Bronchial lymph node (tissue), 1 donor: Measurements from ENCODE around the genes PSMC2 and SLC26A5.

DNA sequence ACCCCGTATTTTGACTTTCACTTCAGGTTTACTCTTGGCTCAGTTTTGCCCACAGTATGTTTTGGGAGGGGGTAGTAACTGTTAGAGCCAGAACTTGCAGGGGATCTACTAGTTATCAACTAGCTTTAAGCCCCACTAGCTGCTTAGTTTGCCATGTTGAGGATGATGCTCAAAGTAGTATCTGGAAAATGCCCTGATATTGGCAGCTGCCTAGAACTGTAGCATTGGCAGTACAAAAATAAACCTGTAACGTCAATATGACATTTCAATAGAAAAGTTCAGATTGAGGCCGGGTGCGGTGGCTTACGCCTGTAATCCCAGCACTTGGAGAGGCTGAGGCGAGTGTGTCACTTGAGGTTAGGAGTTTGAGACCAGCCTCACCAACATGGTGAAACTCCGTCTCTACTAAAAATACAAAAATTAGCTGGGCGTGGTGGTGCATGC, 10.8 kb downstream of the PMPCB start:
- PRO-cap, result no peak

GRCh38 chr7:103308636-103309469, 11.6 kb downstream of the PMPCB start:
- PRO-cap, result no peak

GRCh38 chr7:103347275-103348220, at the start of gene PSMC2:
PSMC2 (plus strand) TSS chr7:103347643.
- PRO-cap, result bidirectional peak, plus-strand start at chr7:103347664, minus-strand start at chr7:103347581; unidirectional peak, minus-strand start at chr7:103348057; unidirectional peak, minus-strand start at chr7:103348096

DNA sequence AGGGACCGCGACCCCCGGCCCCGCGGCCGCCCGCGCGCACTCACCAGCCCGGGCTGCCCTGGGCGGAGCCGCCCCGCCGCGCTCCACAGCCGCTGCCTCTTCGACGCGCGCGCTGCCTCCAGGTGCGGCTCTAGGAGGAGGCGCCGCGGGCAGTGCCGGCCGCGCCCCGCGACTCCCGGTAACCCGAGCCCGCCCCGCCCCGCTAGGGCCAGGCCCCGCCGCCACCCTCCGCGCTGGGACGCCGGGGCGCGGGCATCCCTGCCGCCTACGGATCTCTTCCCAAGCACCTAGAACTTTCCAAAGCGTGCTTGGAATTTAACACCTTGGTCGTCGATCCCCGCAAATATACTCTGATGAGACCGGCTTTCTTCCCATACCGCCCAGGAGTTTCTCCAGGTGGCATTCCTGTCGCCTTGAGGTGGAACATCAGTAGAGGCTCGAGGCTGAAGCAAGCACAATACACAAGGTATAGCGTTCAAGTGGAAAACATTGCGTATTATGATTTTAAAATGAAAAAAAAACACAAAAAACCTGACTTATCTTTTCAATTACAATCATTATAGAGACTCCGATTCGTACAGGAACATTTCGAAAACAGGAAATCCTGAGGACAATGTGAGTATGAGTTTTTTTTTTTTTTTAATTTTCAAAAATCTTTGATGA, at the start of gene SLC26A5:
TSS of gene SLC26A5 (minus strand) at position 154 of the 663 bp plus-strand sequence.
- PRO-cap, result no peak

GRCh38 chr7:103919144-103919697, 70.2 kb downstream of the RELN start:
- PRO-cap, result no peak

- PRO-cap, result no peak
These were observed 77.3 kb downstream of the ORC5 start for GRCh38 chr7:104130176-104131244.

DNA sequence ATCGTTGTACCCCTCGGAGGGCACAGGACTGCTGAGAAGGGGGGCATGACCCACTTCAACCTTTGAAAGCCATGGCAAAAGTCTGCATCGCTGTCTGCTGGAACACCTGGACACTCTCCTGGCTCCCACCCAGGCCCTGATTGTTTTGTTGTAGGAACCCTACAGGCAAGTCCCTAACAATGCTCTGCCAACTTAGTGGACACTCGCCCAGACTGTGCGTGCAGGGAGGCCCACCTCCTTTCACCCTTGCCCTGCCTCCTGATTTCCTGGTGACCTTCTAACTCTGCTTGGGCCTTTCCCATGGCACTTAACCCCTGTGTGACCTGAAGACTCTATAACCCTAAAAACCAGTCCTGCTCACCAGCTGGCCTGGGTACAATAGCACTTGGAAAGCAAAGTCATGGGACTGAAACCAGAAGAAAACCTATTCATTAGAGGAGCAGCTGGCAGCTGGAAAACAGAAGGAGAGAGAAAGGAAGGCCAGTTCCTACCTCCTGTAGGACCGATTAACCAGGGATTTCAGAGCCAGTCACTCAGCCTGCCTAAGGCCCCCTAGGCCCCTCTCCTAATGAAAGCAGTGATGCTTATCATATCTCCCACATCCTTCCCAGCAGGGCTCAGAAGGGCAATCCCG, 82.8 kb upstream of the KMT2E start:
- PRO-cap, result unidirectional peak, plus-strand start at position 460 of the sequence

DNA sequence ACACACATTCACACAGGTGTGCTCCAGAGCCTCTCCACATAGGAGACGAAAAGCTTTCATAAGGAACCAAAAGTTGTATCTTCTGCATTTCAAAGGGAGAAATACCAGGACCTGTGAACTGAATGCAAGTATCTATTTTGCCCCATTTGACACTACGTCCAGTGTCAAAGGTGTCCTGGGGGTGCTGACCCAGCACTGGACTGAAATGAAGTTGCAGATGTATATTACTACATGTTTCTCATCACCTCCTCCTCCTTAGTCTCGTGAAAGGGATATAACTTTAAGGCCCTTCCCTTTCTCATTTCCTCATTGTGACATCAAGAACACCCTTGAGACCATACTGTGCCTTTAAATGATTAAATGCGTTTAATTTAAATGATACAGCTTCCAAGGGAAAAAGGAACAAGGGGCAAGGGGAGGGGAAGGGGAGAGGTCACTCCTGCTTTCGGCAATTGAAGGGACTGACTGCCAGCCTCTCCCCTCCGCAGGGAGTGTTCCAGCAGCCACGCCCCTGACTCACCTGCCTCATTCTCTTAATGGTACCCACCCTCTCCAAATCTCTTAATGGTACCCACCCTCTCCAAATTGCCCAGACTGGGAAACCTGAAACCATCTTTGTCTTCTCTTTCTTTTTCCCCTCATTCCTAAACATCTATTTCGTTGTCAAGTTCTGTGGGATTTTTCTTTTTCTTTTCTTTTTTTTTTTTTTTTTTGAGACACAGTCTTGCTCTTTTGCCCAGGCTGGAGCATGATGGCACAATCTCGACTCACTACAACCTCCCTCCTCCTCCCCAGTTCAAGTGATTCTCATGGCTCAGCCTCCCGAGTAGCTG, 80.4 kb upstream of the KMT2E start:
- PRO-cap, result no peak

GRCh38 chr7:105011537-105012315, 2.3 kb upstream of the KMT2E start:
- PRO-cap, result unidirectional peak, plus-strand start at chr7:105012057

- PRO-cap, result no peak
These were observed 67.5 kb downstream of the KMT2E start for GRCh38 chr7:105081440-105081964.

GRCh38 chr7:105210516-105211349, 178.0 kb downstream of the SRPK2 start:
- PRO-cap, result unidirectional peak, plus-strand start at chr7:105210784

DNA sequence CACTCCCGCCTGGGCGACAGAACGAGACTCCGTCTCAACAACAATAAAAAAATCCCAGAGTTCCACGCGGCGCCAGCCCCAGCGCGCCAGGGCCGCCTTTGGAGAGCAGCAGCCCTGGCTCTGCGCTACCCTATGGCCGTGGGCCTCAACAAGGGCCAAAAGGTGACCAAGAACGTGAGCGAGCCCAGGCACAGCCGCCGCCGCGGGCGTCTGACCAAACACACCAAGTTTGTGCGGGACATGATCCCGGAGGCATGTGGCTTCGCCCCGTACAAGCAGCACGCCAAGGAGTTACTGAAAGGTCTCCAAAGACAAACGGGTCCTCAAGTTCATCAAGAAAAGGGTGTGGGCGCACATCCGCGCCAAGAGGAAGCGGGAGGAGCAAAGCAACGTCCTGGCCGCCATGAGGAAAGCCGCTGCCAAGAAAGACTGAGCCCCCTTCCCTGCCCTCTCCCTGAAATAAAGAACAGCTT, 144.1 kb downstream of the SRPK2 start:
- PRO-cap, result no peak

DNA sequence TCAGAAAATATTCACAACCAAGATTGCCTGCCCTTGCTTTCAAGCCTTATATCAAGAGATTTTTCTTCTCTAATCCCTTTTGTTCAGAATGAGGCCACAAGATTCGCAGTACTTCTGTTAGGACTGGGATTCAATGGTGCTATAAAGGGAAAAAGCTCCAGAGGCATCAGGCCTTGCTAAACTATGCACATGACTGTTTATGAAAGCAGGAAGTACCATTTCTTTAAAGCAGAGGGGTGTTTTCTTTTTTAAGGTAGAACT, 119.9 kb downstream of the SRPK2 start:
- PRO-cap, result unidirectional peak, minus-strand start at position 135 of the sequence

DNA sequence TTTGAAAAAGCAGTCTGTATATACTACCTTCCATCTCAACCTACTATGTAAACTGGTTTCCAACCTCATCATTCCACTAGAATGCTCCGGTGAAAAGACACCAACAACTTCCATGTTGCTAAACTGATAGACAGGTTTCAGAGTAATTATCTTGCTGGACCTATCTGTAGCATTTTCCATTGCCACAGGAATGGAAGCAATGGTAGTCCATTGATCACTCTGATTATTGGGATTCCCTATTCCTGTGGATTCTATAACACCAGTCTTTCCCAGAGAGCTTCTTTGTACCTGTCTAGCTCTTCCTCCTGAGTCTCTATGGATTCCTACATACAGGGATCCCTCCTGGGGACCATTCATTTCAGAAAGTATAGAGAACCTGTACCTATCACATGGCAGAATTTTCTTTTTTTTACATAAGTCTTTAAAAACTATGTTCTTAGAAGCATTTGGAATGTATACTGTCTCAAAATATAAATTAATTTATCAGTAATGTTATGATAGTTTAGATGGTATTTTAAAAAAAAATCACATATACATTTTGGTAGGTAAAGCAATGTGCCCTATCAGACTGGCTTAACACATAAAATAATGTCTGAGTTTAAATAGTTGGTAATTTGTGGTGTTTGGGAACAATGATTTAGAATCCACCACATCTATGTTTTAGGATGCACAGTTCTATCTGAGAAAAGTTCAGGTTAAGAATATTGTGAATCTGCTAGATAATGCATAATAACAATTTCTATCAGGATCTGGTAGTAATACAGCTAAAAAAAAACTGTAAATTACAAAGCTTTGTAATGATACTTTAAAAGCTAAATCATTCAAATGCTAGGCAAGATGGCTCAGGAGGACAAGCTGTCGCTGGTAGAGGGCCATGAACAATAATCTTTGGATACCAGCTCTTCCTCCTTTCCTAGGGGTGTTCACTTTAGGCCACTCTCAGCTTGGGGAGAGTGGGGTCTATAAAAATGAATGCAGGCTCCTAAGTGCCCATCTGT, 22.7 kb downstream of the PUS7 start:
- PRO-cap, result no peak

GRCh38 chr7:105582636-105582976, 1.3 kb upstream of the EFCAB10 start:
- PRO-cap, result no peak

- PRO-cap, result no peak
These were observed 98.7 kb downstream of the ATXN7L1 start for GRCh38 chr7:105777503-105778249.

DNA sequence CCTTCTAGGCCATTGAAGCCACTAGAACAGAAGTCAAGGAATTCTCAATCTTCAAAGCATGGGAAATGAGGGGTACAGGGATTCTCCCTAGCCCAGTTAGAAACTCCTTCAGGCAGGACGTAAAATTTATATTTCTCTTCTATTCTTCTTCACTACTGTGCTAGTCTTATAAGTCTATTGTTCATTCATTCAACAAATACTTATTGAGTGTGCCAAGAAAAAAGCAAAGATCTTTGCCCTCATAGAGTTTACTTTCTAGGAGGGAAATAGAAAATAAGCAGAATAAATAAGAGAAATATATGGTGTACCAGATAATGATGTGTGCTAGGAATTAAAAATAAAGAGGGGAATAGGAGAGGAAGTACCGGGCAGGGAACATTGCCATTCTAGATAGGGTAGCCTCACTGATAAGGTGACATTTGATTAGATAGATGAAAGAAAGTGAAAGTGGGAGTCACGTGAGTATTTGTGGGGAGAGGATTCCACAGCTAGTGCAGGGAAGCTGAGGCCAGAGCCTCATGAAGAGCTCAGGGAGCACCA, 48.9 kb downstream of the CDHR3 start:
- PRO-cap, result no peak

GRCh38 chr7:106206611-106207326, 78.0 kb downstream of the NAMPT start:
- PRO-cap, result no peak

GRCh38 chr7:106216306-106216833, 68.4 kb downstream of the NAMPT start:
- PRO-cap, result no peak

DNA sequence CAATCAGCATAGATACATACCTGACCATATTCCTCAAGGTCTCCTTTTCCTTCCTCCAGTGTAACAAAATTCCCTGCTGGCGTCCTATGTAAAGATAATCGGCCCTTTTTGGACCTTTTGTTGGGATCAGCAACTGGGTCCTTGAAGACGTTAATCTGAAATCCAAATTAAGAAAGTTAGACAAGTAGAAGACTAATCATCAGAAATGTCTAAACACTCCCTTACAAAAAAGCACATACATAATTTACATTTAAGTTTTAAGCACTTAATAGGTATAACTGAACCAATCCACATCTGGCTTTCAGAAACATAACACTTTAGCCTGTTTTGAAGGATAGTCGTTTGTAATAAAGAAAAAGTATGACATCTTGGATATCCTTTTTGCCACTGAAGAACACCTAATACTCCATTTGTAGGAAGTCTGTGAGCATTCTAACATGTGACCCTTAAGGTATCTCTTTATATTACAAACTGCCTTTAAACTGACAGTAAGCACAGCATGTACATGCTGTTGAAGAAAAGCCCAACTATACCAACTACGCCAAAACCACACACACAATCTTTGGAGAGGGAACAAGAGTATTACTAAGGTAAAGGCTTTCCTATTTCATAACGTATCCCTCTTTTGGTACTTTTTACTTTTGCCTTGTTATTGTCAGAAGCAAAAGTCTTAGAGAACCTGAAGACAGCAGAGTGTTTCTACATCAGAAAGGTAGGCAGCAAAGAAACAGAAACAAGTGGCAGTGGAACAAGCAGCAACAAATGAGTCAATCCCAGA, 31.6 kb downstream of the NAMPT start:
- PRO-cap, result no peak